ENCODE results near the gene MMGT1.

GRCh38 chrX:133495616-133496047 is 80.3 kb upstream of the GPC4 start:
- RRBS: no CpG with 5 or more reads among the region's 7 CpGs

DNA sequence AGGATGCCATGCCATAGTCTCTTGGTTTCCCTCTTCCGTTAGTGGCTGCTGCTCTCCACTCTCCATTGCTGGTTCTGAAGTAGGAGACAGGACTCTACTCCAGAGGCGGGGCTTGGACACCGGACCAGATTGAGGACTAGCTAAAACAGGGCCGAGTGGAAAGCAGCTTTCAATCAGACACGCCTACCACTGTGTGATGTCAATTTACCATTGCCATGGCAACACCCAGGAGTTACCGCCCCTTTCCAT is 88.7 kb upstream of the CCDC160 start:
- RRBS: no CpG with 5 or more reads among the region's 6 CpGs

GRCh38 chrX:134460944-134461190 is 902 bp downstream of the HPRT1 start:
- RRBS: 16% methylated on average over 3 of the region's 6 CpGs

DNA sequence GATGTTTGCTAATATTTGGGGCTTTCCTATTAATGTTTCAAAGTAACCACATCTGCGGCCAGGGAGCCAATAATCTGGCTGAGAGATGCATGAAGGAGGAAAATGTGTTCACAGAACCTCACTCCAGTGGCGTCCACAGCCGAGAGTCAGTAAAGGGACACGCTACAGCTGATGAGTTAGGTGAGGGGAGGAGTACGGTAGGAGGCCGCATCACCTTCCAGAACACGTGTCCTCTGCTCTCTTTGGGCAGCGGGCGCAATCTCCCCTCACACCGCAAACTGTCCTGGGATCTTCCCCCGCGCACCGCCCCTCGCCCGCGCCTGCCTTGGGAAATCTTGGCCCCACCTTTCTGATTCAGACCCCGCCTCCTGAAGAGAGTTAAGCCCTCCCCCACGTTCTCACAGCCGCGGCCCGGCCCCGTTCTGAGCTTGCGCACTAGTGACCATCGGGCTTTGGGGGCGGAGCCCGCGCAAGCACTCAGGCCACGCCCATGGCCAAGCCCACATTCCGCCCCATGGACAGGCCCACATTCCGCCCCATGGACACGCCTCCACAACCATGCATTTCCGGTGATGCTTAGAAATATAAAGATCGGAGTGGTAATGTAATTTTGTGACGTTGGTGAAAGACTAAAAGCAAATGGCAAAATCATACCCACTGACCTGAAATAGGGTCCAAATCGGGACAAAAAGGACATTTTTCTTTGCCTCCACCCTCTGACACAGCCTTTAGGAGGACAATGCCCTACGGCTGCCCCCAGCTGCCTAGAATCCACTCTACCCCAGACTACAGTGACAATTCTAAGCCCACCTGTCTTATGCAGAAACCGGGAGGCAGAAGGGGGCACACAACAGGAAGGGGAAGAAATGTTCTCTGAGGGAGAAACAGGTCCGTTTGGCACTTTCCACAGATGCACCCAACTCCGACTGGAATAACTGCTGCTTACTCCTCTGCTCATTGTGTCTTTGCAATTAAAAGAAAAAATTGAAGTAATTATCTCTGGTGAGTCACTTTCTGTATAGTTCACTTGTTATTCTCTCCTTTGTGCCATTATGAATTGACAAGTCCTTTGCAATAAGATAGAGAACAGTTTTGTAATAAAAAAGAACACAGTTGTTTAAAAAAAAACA is 13.4 kb downstream of the SMIM10 start:
- RRBS: no CpG with 5 or more reads among the region's 39 CpGs

DNA sequence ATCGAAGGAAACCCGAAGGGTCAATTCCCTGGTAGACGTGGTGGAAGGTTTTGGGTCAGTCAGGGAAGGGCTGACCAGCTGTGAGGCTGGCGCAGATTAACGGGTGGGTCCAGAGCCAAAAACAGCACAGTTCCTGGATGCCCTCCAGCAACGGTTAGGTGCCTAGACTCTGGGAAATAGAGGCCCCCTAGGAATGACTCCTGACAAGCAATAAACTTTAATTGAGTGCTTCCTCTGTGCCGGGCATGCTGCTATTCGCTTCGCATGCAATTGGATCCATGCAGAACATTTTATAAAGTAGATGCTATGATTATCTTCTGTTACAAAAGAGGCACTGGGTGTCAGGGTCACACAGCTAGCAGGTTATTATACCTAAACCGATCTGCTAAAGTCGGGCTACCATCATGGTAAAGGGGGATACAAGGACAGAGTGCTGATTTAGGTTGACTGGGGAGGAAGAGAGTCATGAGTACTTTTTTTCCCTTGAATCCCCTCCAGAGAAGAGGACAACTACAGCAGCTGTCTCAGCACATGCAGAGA is 782 bp downstream of the ZNF449 start:
- RRBS: no CpG with 5 or more reads among the region's 11 CpGs

DNA sequence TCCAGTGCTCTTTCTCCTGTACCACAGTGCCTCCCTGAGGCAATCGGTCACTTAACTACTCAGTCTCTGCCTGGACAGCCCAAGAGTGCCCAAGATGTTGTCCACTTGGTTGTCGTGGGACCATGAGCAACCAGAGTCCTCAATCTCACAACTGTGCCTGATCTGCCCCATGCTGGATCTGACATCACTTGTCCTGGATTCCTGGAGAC is 745 bp downstream of the MMGT1 start:
- RRBS: no CpG with 5 or more reads among the region's 2 CpGs

DNA sequence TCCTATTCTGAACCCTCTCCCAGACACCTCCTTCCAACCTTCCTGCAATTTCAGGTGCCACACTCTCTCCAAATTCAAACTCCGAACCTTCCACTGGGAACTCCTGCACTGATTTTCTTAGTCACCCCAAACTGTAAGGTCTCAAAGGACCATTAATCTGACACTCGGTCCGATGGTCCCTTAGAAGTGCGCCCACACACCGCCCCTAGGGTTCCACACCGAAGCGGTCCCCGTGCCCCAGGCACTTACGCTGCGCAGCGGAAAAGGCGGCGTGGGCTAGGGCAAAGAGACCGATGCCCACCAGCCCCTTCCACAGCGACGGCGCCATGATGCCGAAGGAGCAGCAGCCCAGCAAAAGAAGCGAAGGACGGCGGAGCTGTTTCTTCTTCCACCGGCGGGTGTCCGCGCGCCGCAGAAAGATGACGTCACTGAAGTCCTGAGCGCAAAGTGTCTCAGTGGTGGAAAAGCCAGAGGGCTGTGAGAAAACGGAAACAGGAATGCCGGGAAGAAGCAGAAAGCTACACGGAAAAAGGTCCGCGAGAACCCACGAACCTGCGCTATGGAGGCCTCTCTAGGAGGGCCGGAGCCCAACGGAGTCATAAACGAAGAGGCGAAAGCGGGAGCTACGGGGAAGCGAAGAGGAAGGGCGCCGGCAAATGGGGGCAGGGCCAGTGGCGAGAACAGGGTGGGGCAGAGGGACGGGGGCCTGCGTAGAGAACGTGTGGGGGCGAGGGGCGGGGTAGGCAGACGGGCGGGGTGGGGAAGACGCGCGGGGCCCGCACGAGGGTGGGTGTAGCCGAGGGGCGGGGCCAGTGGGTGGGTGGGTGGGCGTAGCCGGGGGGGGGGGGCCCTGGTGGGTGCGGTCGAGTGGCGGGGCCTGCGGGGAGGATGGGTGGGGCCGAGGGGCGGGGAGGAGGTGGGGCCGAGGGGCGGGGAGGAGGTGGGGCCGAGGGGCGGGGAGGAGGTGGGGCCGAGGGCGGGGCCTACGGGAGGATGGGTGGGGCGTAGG is at the start of gene MMGT1:
Gene MMGT1, minus strand, starts transcription at position 641 of the 1,009 bp plus-strand sequence.
- RRBS: 17% methylated on average over 22 of the region's 76 CpGs

- RRBS: no CpG with 5 or more reads among the region's 26 CpGs
Measured at GRCh38 chrX:135974357-135974896, 639 bp upstream of the MMGT1 start.

GRCh38 chrX:136070682-136070926 is 85.4 kb downstream of the SLC9A6 start:
- RRBS: no CpG with 5 or more reads among the region's 3 CpGs

DNA sequence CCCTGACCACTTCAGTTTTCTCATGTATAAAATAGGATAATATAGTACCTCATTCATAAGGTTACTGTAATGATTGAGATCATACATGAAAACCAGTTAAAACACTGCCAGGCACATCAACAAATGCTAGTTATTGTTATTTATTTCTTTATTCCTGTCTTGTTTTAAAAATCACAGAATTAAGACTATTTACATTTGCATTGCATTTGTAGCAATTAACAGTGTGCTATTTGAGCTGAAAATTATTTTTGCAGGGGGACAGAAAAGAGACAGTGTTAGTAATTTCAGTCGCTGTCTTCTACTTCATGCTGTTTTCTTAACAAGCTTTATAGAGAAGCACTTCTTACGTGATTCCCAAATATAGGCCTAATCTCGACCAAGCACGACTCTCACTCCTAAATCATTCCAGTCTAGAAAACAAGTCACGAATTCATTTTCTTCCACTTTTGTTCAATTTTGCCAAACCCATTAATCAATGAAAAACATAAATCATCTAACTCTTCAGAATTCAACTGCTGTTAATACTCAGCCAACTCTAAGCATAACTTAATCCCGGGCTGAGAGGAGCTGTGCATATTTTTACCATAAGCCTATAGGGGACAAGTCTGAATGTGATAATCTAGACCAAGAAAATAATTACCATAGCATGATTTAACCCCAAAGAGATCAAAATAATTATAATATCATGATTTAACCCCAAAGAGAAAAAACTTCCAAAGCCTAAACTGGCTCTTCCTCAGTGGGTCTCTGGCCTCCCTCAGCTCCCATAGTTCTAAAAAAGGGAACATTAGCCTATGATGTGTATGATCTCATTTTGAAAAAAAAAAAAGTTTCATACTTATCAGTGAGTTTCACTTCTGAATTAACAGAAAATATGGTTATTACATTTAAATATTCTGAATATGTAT is 70.4 kb upstream of the FHL1 start:
- RRBS: no CpG with 5 or more reads among the region's 6 CpGs

DNA sequence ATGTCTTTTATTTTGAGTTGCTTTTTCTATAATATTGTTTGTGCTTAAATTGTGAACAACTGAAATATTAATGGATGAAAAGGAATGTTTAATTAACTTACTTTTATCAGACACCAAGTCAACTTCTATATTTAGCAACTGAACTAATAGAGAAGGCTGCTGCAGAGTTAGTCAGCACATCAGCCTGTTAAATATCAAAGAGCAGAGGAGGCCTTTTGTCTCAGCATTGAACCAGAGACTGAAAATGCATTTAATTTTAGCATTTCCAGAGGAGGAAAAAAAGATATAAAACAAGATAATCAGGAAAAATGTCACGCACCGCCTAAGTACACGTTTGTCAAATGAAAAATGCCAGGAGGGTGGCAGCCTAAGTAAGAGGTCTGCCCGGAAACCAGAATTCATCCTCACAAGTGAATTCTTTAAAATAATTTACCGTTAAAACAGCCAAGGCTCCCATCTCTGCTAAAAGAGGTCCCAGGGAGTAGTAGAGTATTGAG is 69.7 kb upstream of the FHL1 start:
- RRBS: no CpG with 5 or more reads among the region's 5 CpGs

GRCh38 chrX:136175826-136176968 is 20.6 kb upstream of the FHL1 start:
- RRBS: no CpG with 5 or more reads among the region's 6 CpGs

DNA sequence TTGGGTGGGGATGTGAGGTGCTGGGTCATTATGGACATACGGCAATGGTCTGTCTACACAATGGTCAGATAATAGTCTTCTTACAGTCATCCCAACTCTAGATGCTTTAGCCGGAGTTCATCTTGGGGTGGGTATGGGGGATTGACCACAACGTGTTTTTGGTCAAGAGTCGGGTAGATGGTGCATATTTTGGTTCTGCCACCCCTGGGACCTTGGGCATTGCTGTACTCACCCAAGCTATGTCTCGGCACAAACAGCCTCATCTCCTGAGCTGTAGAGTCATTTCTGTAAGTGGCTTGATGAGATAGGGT is 8.3 kb upstream of the FHL1 start:
- RRBS: no CpG with 5 or more reads among the region's 5 CpGs

- RRBS: no CpG with 5 or more reads among the region's 11 CpGs
Measured at GRCh38 chrX:136189820-136190764, 6.8 kb upstream of the FHL1 start.

GRCh38 chrX:136197670-136198153 is 865 bp downstream of the FHL1 start:
- RRBS: no CpG with 5 or more reads among the region's 3 CpGs

- RRBS: no CpG with 5 or more reads among the region's 18 CpGs
Measured at GRCh38 chrX:136205711-136206712, 9.2 kb downstream of the FHL1 start.

- RRBS: 56% methylated on average over 4 of the region's 12 CpGs
Measured at GRCh38 chrX:136212258-136212920, 15.5 kb downstream of the FHL1 start.

GRCh38 chrX:136510552-136510935 is 13.2 kb downstream of the HTATSF1 start:
- RRBS: no CpG with 5 or more reads among the region's 2 CpGs

DNA sequence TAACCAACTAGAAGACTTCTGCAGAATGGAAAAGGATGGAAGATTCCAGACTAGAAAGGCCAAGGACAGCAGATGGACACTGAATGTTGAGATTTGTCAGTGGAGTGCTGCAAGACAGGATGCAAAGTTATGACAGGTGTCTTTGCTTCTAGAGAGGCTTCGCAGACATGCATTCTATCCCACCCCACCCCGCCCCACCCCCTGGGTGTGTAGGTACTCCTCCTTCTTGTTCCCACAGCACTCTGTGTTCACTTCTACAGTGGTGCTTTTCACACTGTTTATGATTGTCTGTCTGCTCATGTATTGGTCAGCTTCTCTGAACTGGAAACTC is 6.3 kb upstream of the CD40LG start:
- RRBS: no CpG with 5 or more reads among the region's 2 CpGs

DNA sequence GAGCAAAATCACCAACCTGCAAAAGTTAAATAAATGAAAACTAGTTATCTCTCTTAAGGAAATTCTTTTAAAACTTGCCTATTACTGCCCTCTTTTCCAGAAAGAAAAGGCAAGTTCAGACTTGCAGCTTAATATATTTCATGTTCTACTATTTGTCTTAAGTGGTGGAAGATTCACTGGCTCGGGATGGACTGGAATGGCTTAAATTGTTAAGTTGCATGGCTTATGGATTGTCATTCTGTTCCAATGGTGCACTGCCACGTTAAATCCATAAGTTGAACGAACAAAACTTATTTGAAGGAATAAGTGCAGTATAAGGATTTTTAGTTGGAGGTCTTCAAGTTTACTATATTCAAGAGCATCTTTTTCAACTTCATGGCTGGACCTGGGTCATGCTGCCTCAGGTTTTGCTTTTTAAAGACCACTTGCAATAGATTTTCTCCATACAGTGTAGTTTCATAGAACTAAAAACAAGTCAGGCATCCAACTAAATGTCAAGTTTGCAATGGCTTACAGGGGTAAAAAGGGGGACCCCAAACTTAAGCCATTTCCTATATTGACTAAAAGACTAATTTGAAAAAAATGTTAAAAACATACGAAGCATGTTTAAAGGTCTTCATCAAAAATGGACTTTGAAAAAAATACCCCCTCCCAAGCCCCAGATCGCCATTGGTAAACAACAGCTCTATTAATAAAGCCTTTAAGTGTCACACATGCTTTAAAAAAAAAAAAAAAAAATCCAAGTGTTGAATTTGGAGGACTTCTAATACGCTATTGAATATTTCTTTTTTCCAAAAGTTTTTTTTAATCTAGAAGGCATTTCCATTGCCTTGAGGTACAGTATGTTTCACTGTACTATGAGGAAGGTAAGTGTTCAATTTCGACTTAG is 8.0 kb downstream of the RBMX start:
- RRBS: no CpG with 5 or more reads among the region's 7 CpGs

Measured in SK-N-MC (cell line).